Hematopoietic multipotent progenitor cell (in vitro differentiated cells): ENCODE results near the genes UBE2S, SHISA7, ISOC2 and C19orf85.

- CAGE, long polyA plus RNA = no peak
Measured at GRCh38 chr19:55159645-55160301, 2.2 kb upstream of the TNNI3 start.

DNA sequence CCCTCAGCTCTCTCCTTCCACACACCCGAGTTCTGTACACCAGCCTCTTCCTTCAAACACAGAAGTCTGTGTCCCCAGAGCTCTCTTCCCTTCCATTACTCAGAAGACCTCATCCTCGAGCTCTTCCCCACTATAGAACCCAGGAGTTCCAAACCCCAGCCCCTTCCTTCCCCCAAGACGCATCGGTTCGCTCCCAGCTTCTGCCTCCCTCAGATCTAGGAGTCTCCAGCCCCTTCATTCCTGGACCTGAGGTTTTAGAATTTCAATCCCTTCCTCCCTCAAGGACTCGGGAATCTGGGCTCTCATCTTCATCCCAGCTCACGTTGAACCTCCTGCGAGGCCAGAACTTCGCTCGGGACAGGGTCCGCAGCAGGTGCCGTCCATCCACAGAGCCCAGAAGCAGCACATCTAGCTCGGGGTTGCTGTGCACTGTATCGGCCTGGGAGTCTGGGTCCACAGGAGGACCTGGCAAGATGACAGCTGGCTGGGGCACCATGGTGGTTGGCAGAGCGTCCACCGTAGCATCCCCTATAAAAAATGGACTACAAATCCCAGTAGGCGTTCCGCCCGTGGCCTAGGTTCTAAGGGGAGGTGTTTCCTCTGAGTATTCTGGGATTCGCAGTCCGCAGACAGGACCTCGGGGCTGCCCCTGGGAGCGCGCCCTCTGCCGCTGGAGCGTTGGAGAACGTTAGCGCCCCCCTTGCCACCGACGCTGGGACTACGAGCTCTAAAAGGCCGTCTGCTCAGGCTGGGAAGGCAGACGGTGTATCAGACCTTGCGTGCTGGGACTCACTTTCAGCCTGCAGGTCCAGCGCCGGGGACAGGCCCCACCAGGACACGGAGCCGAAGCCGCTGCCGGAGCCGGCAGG lies 643 bp downstream of the DNAAF3 start:
- CAGE, long polyA plus RNA = no peak

GRCh38 chr19:55223918-55224525 lies 4.5 kb downstream of the TMEM86B start:
- CAGE, long polyA plus RNA = no peak

DNA sequence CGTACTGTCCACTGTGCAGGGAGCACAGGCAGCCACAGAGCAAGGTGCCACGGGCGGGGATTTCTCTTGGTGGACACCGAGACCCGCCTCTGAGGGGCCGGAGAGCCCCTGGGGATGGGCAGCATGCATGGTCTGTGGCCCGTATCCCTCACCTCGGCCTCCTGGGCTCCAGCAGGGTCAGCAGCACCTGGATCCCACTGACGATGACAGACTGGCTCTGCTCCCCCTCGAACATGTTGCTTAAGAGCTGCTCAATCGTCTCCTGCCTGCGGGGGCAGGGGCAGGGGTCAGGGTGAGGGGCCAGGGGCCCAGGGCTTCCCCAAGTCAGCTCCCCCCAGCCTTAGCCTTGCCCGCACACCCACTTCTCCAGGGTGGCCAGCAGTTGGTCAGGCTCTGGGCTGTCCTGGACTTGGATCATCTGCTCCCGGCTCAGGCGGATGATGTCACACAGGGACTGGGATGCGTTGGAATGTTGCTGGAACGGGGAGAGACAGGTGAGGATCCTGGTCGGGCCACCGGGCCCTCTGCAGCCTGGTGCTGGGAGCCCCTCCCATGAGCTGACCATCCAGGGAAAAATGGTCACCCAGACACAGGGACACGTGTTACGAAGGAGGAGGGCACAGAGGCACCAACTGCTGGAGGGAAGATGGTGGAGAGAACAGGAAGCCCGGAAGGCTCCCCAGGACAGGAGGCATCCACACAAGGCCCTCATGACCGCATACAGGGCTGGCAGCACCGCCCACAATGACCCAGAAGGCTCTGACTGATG lies 13.6 kb upstream of the TMEM86B start:
- CAGE, long polyA plus RNA = no peak

DNA sequence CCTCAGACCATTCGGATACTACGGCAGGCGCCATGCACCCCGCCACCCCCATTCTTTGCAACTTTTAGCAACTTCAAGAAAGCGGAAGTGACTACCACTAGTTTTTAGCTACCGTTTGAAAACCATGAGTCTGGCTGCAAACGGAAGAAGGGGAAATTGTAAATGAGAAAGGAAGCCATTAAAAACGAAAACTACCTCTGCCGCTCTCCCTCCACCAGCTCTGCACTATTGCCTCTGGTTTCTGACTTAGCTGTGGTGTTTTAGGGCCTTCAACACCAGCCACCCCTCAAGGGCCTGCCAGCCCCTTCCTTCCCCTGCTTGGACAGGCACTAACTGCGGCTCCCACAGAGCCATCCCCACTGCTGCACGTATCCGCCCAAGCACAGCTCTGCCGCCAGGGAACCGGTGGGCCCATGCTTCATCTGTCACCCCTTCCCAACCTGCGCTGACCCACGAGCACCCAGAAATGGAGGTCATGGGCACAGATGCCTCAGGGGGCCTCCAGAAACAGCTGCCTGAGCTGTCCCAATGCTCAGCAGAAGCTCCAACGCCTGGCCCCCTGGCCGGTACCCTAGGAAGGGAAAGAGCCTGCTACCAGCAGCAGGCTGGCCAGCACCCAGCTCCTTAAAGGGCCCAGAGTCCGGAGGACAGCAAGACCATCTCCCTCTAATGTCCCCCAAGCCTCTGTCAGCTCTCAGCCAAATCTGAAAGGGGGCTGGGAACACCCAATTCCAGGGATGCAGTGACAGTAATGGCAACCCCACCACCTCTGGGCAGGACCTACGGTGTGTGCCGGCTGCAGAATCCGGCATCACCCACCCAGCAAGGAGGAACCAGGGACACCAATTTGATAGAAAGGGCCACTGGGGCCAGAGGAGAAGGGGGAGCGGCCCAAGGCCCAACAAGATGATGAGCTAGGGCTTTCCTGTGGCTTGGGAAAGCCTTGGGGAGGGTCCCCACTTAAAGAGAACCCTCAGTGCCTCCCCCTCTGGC lies 4.4 kb downstream of the PPP6R1 start:
- CAGE, long polyA plus RNA = no peak

GRCh38 chr19:55276123-55277263 lies 3.4 kb downstream of the HSPBP1 start:
- CAGE, long polyA plus RNA = no peak

DNA sequence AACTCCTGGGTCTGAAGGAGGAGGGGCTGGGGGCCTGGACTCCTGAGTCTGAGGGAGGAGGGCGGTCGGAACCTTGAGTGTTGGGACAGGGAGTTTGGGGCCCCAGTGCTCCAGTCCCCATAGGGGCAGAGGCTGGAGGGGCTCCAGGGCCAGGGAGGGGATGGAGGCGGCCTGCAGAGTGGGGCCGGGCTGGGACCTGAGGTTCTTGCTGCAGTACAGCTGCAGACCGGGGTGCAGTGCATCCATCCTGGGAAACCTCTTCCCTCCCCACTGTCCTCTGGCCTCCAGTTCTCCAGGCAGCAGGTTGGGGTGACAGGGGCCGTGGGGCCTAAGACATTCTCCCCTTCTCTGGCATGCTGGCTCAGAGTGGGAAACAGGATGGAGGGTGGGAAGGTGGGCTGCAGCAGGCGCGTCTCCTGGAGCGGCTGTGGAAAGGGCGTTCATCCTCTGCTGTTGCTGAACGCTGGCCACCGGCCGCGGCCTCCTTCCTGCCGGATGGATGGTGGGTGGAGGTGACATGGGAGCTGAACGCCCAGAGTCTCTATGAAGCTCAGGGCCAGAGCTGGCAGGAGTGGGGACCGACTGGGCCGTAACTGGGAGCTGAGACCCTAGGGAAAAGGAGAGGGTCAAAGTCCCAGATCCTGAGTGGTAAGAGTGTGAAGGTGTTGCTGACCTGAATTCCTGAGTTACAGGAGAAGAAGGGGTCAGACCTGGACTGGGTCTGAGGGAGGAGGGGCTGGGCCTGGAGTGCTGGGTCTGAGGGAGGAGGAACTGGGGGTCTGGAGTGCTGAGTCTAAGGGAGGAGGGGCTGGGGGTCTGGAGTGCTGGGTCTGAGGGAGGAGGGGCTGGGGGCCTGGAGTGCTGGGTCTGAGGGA lies 1.7 kb downstream of the BRSK1 start:
- CAGE, long polyA plus RNA = no peak

DNA sequence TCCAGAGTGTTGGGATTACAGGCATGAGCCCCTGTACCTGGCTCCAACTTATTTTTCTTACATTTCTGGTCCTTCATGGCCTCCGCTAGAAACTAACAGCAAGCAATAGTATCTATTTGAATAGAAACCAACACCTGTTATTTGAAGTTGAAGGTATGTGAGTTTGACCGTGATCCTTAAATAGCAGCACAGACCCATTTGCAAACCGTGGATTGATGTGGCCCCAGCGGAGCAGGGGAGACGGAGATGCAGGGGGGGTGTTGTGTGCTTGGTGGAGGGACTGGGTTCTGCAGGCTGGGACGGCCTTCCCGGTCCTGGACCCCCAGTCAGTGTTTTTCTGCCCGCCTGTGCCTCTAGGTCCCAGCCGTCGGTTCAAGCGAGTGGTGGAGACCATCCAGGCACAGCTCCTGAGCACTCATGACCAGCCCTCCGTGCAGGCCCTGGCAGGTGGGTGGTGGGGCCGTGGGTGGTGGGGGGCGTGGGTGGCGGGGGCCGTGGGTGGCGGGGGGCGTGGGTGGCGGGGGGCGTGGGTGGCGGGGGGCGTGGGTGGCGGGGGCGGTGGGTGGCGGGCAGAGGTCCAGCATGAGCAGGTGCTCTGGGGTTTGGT lies 16.8 kb downstream of the TMEM150B start:
- CAGE, long polyA plus RNA = no peak

GRCh38 chr19:55312166-55312852 lies 12.8 kb downstream of the TMEM150B start:
- CAGE, long polyA plus RNA = no peak

GRCh38 chr19:55347749-55348716 lies 6.5 kb downstream of the COX6B2 start:
- CAGE, long polyA plus RNA = no peak

- CAGE, long polyA plus RNA = no peak
Measured at GRCh38 chr19:55353666-55354505, 633 bp downstream of the COX6B2 start.

GRCh38 chr19:55407561-55408758 lies at the start of gene UBE2S:
UBE2S (minus strand) TSS chr19:55407788.
- CAGE, long polyA plus RNA = start-site peak on the minus strand at chr19:55407774-55407789, 3,987 reads

GRCh38 chr19:55419816-55420059 lies 12.2 kb upstream of the UBE2S start:
- CAGE, long polyA plus RNA = no peak

DNA sequence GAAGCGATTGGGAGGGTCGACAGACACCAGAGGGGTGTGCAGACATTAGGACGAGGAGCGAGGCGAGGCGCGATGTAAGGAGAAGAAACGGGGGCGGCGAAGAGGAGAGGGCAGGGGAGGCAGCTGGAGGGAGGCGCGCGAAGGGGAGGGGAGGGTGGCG lies at the start of gene SHISA7:
SHISA7 (minus strand) TSS at position 98 of the 160 bp plus-strand sequence.
- CAGE, long polyA plus RNA = no peak

DNA sequence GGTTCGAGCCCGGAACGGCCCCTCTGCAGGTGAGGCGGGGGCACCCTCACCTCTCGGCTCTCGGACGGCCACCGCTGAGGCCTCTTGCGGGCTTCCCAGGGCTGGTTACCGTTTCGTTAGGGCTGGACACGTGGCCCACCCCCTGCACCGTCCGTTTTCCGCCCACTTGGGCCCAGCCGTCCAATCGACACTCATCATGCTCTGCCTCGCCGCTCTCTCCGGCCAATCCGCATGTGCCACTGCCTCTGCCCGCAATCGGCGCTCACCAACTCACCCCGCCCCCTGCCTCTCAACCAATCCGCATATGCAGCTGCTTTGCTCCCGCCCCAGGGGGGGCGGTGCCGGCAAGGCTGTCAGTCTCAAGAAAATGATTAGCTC lies at the start of gene ISOC2:
ISOC2 (minus strand) TSS at position 118 of the 378 bp plus-strand sequence.
- CAGE, long polyA plus RNA = start-site peak on the minus strand centred at position 112 of the sequence, 66 bp wide, 805 reads

DNA sequence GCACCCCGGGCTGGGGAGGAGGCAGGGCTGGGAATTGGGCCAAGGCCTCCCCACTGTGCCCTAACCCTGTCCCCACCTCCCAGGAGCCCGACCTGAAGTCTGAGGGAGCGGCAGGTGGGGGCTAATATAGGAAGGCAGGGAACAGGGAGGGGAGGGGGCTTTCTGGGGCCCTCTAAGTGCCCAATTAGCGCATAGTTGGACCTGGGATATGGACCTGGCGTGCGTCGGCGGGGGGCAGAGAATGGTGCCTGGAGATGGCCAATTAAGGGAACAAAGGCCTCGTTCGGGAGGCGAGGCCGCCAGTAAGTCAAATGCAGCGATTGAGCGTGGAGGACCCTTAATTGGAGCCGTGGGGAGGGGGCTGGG lies at the start of gene C19orf85:
C19orf85 (minus strand) TSS at position 101 of the 366 bp plus-strand sequence.
- CAGE, long polyA plus RNA = no peak

GRCh38 chr19:55467722-55468180 lies 3.2 kb upstream of the C19orf85 start:
- CAGE, long polyA plus RNA = no peak

DNA sequence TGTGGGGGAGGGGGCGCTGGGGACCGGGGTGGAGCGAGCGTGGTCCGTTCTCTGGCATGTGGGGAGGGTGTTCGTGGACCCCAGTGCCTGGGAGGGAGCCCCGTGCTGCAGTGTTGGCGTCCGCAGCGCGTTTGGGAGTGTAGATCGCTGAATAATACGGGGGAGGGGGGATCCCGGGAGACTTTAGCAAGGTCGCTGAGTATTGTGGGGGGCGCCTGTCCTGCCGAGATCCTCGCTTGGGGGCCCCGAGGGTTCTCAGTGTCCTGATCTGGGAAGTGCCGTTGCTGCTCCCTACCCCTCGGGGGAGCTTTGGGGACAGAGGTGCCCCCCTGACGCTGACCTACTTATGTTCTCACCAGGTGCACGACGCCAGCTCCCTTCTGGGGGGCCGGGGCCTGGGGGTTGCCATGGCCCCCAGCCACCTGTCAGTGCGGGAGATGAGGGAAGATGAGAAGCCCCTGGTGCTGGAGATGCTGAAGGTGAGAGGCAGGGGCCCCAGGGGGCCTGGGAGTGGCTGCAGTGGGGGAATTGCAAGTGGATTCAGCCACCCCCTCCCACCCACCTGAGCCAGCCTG lies 401 bp downstream of the NAT14 start:
- CAGE, long polyA plus RNA = no peak

DNA sequence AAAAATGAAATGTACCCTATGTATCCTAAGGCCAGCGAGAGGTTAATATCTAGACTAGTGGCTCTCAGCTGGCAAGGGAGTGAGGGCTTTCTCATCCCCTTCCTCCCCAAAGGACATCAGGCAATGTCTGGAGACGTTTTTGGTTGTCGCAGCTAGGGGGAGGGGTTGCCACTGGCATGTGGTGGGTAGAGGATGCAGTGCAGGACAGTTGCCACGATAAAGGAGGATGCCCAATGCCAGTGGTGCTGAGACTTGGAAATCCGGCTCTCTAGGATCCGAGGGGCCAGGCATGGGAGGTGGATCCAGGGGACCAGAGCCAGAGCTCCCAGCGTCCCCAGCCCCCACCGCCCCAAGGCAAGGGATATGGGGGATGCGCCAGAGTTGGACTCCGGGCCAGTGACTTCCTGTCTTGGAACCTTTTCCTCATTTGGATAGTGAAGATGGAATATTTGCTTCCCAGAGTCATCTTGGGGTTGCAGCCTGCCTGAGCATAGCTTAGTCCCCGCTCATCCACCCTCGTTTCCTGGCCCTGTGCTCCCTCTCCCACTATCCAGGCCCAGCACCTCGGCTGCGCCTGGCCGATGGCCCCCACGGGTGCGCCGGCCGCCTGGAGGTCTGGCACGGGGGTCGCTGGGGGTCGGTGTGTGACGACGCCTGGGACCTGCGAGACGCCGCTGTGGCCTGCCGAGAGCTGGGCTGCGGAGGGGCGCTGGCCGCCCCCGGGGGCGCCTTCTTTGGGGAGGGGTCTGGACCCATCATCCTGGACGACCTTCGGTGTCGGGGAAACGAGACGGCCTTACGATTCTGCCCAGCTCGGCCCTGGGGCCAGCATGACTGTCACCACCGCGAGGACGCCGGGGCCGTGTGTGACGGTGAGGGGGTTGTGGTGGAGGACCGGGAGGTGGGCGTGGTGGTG lies 5.1 kb downstream of the SSC5D start:
- CAGE, long polyA plus RNA = no peak

GRCh38 chr19:55494356-55494811 lies 6.1 kb downstream of the SSC5D start:
- CAGE, long polyA plus RNA = no peak